ENCODE results near the genes XAF1, SLC16A11 and DLG4.

DNA sequence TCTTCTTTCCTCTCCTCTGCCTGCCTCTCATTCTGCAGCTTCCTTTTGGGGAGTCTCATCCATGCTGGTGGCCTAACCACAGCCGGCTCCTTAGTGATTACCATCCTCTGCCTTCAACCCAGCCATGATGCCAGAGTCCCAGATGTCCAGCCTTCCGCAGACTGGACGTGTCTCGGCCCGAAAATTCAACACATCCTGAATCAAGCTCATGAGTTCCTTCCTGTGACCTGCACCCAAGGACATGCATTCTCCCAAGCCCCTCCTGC is 1.1 kb upstream of the SLC13A5 start:
- PRO-cap: no peak

DNA sequence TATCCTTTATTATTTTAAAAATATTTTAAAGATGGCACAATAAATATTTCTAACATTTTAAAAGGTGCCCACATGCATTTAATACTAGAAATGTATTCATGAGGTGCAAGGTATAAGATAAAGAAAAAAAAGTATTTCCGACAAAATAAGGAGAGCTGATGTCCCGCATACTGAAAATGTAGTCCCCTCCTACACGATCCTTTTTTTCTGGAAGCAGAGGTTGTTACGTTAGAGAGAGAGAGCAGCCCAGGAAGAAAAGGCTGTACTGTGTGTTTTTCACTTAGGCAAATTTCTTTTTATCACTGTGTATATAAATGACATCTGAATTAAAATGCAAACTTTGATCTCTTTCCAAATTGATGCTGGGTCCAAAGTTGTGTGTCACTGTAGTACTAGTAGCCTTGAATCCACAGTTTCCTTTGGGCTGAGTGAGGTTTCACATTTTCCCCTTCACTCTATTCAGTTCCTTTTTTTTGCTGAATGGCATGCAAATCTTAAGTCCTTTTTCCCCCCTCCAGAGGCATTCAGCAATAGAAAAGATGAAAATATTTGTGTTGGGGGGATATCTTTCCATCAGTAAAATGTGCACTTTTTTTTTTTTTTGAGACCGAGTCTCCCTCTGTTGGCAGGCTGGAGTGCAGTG is 7.6 kb upstream of the SLC13A5 start:
- PRO-cap: no peak

GRCh38 chr17:6755019-6756291 is at the start of gene XAF1:
Gene XAF1, plus strand, starts transcription at chr17:6756046.
- PRO-cap: unidirectional peak, plus-strand start at chr17:6756074

DNA sequence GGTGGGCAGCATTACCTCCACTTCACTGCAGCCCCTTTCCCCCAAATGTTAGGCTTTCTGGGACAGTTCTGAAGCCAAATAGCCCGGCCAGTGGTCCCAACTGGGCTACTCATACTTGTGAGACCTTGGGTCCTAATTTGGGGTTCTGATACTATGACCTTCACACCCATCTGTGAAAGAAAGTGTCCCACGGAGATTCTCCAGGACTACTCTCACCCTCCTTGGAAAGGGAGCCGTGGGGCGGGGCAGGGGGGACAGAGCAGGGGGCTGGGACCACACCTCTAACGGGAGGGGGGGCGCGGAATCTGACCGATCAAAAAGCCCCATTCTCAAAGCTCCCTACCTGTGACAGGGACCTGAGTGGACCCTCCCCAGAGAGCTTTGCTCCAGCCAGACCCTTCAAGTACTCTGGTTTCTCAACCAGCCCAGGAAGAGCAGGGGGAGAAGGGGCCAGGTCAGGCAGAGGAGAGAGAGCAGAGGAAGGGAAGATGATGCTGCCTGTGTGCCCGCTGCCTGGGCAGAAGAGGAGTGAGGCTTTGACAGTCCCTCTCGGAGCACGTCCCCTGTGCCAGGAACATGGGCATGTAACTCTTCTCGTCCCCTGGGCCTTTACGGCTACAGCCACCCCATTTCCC is 563 bp downstream of the XAF1 start:
- PRO-cap: no peak

- PRO-cap: no peak
Observed at GRCh38 chr17:6758135-6758783, 2.4 kb downstream of the XAF1 start.

DNA sequence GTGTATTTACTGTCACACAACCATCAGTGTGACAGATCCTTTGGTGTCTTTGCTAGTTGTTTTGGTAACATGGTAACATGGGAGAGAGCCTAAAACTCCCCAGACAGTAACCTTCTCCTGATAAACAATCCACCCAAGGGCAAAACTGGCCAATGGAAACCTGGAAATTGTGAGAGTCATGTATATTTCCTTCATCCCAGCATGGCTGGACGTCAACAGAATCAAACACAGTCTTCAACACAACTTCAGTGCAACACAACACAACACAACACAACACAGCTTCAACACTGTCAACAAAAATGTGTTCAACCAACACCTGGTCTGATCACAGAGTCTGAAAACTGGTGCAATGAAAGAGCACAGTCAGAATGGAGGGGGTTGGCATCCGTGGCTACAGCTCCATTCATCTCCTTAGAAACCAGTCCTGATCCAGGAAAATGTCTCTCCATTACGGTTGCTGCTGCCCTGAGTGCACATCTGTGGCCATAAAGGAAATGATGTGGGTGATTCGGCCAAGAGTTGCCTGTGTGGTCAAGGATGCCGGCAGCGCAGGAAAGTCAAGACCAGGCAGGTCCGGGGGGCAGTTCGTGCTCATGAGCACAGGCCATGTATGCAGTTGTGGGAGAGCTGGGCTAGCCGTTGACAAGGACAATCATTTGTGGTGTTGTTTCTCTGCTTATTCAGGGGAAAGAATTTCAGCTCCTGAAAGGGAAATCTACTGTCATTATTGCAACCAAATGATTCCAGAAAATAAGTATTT is 5.8 kb downstream of the XAF1 start:
- PRO-cap: no peak

DNA sequence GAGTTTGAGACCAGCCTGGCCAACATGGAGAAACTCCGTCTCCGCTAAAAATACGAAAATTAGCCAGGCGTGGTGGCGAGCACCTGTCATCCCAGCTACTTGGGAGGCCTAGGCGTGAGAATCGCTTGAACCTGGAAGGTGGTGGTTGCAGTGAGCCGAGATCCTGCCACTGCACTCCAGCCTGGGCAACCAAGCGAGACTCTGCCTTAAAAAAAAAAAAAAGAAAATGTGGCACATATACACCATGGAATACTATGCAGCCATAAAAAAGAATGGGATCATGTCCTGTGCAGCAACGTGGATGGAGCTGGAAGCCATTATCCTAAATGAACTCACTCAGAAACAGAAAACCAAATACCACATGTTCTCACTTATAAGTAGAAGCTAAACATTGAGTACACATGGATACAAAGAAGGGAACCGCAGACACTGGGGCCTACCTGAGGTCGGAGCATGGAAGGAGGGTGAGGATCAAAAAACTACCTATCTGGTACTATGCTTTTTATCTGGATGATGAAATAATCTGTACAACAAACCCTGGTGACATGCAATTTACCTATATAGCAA is 1.1 kb upstream of the FBXO39 start:
- PRO-cap: no peak

GRCh38 chr17:7012836-7012987 is 288 bp downstream of the RNASEK start:
- PRO-cap: bidirectional peak, plus-strand start at chr17:7013031, minus-strand start at chr17:7012898

DNA sequence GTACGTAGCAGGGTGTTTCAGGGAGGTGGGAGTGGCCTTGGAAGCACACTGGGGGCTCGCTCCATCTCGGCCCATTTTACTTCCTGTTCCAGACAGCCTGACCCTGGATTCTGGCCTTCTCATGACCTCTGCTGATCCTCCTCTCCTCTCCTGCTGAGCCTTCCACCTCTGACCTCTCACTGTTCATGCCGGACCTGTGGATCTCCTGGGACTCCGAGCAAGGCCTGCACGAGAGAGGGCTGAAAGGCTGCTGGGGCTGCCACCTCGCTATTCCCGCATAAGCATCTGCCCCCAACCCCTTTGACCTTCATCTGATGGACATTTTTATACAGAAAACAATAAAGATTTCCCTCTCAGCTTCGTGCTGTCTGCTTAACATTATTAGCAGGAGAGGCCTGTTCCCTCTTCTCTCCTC is 2.6 kb downstream of the C17orf49 start:
- PRO-cap: no peak

- PRO-cap: no peak
Observed at GRCh38 chr17:7043269-7044289, at the start of gene SLC16A11. Gene SLC16A11, minus strand, starts transcription at chr17:7044092.

DNA sequence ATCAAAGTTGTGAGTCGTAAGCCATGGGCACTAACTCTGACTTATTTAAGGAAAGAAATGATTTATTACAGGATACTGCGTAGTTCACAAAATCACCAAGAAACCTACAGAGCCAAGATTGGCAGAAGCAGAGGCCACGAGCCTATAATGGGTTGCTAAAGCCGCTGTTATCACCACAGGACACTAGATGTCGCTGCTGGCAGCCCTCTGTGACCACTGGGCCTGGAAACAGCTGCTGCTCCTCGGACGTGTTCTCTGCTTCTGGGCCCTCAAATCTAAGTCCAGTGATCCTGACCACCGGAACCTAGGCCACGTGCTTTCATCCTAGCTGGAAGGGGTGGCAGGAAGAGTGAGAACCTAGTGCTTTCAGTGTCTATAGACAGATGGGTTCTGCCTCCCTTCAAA is 8.2 kb upstream of the SLC16A11 start:
- PRO-cap: no peak

DNA sequence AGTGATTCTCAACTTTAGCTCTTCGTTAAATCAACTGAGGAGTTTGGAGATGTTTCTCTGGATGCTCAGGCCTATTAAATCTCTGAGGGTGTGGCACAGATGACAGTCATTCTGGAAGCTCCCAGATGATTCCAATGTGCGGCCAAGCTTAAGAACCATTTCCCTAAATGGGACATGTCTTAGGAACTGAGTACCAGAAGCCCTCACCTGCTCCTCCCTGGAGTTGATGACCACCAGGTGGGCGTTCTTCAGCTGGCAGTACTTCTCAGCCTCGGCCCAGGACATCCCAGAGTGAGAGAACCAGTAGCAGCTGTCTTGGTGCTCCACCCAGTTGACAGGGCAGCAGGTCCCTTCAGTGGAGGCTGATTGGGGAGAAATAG is 4.5 kb downstream of the CLEC10A start:
- PRO-cap: no peak

- PRO-cap: no peak
Observed at GRCh38 chr17:7177997-7178743, 1.0 kb downstream of the ASGR1 start.

DNA sequence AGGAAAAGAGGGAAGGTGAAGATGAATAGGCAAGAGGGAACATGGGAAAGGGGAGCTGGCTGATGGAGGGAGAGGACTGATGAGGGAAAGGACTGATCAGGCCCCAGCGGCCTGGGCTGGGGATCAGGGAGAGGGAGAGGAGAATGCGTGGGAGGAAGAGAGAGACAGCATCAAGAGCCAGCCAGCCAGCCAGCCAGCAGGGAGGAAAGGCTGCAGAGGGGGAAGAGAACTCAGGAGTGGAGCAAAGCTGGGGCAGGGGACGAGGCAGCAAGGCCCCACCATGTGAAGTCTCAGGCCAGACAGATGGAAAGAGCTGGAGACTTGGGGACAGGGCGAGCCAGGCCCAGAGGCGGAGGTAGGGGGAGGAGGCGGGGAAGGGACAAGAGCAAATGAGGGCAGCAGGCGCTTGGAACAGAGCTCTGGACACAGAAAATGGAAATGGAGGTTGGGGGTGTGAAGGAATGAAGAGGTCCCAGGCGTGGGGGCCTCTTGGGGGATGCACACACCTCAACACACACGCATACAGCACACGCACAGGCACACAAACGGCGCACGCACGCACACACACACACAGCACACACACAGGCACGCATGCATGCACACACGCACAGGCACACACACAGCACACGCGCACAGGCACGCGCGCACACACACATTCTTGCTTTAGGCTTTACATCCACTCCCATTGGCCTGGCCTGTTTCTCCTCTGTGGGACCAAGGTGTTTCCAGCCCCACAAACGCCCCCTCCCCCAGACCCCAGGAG is 10.1 kb downstream of the DLG4 start:
- PRO-cap: no peak

DNA sequence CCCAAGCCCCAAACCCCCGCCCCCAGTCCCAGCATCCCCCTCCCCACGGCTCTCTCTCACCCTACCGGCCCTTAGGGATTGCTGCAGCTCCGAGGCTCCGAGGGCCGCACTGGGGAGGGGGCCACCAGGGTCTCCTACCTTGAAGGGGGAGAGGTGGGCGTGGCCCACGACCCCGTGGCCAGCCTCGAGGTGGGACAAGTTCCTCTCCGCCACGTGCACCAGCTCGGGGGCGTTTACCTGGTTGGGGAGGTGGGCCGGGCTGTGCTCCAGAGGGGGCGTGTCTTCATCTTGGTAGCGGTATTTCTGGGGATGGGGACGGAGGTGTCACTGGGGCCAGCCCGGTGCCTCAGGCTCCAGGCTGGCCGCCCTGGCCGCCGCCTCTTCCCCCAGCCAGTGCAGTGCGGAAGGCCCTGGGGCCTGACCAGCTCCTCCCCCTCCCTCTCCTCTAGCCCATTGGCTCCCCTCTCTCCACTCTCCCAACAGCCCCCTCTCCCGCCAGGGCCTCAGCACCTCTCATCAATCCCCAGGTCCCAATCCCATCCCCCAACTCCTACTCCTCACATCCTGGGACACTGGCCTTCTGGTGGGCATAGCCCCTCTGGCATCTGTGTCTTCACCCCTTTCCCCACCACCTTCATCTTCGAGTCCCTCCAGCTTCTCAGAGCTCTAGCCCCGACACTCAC is 9.3 kb downstream of the DLG4 start:
- PRO-cap: no peak

DNA sequence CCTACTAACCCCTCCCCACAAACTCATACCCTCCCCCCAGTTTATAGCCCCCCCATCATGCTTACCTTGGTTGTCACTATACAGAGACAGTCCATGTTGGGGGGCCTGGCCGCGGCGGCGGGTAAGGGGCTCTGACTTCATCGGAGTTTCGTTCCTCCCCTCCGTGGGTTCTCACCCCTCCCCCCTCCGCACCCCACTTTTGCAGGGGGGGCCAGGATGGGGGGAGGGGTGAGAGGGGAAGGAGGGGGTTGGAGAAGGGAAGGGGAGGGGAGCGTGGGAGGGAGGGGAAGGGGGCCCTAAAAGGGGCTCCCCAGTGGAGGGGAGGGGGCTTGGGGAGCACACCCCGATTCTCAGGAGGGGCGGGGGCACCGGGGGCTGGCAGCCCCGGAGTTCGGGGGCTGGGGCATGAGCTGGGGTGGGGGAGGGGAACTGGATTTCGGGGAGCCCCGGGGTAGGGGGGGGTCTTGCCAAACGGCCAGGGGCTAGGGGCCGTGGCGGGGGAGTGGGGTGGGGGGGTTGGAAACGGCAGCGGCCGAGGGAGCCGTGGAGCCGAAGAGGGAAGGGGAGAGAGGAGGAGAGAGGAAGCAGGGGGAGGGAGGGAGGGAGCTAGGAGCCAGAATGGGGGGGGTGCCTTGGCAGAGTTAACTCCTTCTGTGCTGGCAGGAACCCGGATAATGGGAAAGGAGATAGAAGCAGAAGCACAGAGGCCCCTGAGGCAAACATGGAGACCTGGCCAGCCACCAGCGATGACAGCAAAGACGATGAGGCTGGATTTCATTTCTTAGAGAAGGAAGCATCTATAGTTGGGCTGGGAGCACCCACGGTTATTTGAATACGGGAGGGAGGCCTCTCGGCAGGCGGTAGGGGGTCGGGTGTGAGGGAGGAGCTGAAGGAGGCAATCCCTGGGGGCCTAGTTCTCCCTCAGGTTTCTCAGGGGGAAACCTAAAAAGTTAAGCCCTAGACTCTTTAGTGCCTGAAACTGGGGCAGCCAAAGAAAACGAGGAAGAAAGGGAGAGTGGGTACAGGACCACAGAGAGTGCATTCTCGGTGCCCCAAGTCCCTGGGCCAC is at the start of gene DLG4:
DLG4 (minus strand) TSS at position 575 of the 1,069 bp plus-strand sequence.
- PRO-cap: bidirectional peak, plus-strand start at position 856 of the sequence, minus-strand start at position 763 of the sequence

- PRO-cap: no peak
Observed at GRCh38 chr17:7226027-7226905, 6.5 kb downstream of the ACADVL start.

- PRO-cap: no peak
Observed at GRCh38 chr17:7235241-7236127, 1.2 kb upstream of the DVL2 start.

DNA sequence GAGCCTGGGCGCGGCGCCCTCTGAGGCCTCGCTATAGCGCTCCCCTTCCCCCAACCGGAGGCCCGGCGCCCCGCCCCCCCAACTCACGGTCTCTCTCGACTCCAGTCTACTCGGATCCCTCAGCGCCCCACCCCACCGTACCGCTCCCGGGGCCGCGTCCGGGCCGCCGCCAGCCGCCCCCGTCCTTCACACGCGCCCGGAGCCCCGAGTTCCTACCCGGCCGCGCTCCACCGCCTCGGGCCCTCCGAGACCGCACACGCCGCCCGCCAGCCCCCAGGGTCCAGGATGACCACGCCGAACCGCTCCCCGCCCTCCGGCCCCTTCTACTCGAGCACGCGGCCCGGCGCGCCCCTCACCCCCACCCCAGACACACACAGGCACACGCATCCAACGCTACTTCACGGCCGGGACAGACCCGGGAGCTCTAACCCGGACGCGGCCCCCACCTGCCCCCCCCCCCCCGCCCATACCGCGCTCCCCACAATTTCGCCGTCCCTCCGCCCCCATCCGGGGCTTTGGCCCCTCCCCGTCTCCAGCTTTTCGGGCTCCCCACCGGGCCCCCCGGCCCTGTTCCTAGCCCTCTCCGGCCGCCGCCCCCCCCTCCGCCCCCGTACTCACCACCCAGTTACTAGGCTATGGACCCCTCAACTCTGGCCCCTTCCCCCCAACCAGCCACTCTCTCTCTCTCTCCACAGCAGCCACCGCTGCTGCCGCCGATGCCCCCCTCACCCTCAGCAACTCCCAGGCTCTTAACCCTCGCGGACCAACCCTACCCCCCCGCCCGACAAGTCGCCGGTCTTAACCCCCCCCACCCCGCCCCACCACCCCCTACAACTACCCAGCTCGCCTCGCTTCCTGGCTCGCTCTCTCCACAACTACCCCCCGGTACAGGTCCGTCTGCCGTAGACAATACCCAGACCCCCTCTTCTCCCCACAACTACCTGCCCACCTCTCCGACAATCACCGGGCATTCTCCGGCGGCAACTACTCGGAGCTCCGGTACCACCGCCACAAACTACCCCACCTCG is 1.1 kb downstream of the PHF23 start:
- PRO-cap: bidirectional peak, plus-strand start at position 104 of the sequence, minus-strand start at position 105 of the sequence; bidirectional peak, plus-strand start at position 361 of the sequence, minus-strand start at position 411 of the sequence; bidirectional peak, plus-strand start at position 859 of the sequence, minus-strand start at position 741 of the sequence

GRCh38 chr17:7241121-7241662 is 1.1 kb downstream of the GABARAP start:
- PRO-cap: no peak

Measured in SUDHL5 (cell line).